Mesenchymal stem cell of Wharton's jelly (primary cell): Measurements from ENCODE around the gene KCTD1.

GRCh38 chr18:23584131-23585007 is 1.9 kb downstream of the NPC1 start:
- CAGE, long polyA plus RNA = no peak

GRCh38 chr18:23663390-23663666 is 617 bp upstream of the ANKRD29 start:
- CAGE, long polyA plus RNA = no peak

DNA sequence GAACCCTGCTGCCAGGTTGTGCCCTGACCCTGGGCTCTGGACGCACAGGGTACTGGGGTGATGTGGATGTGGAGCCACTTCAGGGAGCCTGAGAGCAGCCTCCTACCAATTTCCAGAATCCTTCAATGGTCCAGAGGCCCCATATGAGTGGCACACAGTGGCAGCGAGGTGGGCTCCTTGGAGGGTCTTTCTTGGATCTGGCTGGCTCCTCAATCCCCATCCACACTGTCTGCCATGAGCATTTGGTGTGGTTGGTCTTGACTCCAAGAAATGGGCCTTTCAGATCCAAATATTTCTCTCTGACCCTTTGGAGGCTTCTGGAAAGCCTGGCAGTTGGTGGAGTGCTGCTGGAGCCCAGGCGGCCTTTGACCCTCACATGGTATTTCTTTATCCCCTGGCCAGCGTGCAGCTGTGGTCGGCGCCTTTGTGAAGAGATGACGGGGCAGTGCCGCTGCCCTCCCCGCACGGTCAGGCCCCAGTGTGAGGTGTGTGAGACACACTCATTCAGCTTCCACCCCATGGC is 157.9 kb downstream of the LAMA3 start:
- CAGE, long polyA plus RNA = no peak

DNA sequence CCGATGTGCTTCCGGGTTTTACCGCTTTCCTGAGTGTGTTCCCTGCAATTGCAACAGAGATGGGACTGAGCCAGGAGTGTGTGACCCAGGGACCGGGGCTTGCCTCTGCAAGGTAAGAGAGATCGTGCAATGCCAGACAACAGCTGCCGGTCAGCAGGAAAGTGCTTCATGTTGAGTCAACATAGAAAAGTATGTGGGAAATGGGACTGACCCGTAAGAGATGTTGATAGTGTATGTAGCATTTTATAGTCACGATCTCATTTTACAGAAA is 156.7 kb upstream of the TTC39C start:
- CAGE, long polyA plus RNA = no peak

- CAGE, long polyA plus RNA = no peak
Measured at GRCh38 chr18:23861600-23862386, 152.8 kb upstream of the TTC39C start.

GRCh38 chr18:23881625-23882116 is 132.9 kb upstream of the TTC39C start:
- CAGE, long polyA plus RNA = no peak

DNA sequence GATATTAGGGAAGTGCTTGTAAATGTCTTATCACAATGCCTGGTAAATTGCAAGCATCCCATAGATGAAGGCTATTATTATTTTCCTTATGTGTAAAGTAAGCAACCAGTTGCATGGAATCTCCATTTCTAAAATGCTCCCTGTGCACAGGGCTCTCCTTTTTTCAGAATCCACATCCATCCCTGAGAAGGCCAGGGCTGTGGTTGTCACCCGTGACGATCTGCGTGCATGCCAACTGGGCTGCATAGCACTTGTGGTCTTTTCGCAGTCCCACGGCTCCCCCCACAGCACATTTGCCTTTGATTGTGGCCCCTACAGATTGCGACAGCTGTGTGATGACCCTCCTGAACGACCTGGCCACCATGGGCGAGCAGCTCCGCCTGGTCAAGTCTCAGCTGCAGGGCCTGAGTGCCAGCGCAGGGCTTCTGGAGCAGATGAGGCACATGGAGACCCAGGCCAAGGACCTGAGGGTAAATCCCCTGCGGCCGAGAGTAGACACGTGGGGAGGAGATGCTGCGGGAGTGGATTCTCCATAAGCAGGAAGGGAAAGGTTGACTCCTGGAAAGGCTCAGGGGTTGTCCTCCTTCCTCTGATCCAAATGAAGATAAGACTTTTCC is 119.9 kb upstream of the TTC39C start:
- CAGE, long polyA plus RNA = no peak

DNA sequence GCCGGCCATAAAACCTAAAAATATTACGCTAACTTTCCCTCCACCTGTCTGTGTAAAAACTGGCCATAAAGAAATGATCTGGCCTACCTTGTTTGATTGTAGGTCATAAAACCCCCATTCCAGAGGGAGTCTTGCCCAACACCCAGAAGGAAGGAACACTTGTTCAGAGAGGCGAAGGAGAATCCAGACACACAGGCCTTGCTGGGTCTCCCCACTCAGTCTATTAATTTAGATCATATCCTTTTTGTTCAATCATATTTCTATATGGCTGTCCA is 344.7 kb downstream of the HRH4 start:
- CAGE, long polyA plus RNA = no peak

DNA sequence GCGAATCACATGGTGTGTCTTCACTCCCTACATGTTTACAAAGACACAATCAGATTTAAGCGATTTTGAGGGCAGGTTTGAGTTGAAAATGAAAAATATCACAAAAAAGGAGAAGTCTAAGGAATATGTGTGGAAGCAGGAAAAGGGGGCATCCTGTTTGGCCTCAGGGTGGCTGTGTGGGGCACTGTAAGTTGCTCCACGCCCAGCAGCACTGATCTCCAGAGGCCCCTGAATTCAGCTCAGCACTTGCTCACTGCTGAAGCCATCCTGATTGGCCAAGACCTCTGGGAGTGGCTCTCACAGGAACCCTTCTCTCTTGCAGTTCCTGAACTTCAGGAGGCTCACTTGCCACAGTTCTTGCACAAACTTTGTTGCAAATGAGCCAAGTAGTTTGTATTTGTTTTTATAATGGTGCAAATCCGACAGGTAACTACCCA is 363.5 kb downstream of the ZNF521 start:
- CAGE, long polyA plus RNA = no peak

GRCh38 chr18:26017506-26018319 is 72.7 kb downstream of the SS18 start:
- CAGE, long polyA plus RNA = no peak

DNA sequence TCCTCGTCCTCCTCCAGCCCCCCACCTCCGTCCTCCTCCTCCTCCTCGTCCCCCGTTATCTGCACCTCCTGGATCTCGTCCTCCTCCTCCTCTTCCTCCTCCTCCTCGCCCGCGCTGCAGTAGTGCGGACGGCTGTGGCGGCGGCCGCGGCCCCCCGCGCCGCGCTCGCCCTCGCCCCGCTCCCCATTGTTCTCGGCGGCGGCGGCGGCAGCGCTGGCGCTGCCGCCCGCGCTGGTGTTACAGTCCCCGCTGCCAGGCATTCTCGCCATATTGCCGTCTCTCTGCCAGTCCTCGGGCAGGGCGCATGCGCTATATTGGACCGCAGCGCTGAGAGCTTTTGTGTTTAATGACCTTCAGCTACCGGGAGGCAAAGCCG is at the start of gene KCTD1:
KCTD1 (minus strand) TSS at position 286 of the 376 bp plus-strand sequence.
- CAGE, long polyA plus RNA = no peak

DNA sequence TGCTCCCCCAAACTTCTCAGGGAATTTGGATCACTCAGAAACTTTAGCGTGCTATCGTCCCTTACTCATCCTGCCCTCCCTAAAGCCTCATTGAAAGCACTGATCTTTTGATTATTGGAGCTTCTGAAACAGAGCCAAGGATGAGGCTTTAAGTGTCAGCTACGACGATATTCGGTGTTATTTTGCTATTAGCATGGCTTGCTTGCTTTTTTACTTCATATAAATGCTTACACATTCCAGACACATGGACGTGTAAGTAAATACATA is 27.3 kb upstream of the KCTD1 start:
- CAGE, long polyA plus RNA = no peak

DNA sequence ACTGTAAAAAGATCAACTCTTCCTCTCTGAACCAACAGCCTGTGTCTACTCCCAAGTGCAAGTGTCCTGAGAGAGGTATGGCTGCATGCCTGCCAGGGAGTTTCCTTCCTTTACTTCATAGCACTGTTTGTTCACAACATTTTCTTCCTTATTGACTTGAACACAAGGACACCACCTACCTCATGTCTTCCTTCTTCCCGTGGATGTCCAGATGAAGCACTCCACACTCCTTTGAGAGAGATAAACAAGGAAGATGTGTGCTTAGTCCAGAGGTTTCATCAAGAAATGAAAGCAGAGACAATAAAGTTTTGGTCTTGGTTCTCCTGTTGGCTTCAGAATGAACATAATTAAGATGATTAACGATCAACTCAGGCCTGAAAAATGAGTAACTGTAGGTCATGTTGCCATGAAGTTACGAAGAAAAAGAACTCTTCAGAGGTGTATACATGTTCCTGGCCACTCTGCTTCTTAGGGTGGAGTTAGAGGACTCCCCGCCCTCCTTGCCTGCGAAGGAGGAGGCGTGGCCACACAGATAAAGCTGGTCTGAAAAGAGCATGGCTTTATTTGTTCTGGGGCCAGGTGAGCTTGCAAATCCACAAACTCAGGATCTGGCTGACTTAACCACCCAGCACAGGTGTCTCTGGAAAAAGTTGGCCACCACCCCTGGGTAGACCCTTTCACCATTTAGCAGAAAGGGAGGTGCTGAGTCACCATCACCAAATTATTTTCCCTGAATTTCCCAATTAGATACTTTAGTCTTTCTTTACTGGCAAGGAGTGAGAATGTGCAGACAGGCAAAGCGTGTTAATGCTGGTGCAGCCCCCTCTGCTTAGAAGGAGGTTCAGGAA is 155.1 kb upstream of the KCTD1 start:
- CAGE, long polyA plus RNA = no peak

- CAGE, long polyA plus RNA = no peak
Measured at GRCh38 chr18:27041982-27042617, 143.0 kb downstream of the CHST9 start.

GRCh38 chr18:27841929-27842243 is 335.0 kb downstream of the CDH2 start:
- CAGE, long polyA plus RNA = no peak

DNA sequence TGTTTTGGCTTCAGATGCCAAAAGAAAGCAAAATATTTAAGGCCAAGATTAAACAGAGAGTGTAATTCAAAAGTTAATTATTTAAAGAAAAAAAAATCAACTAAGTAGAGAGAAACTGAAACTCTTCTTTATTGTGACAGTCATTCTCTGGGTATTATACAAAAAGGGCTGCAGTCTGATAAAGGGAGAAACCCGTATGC is 8.3 kb downstream of the CDH2 start:
- CAGE, long polyA plus RNA = no peak

GRCh38 chr18:28175983-28176478 is 899 bp downstream of the CDH2 start:
- CAGE, long polyA plus RNA = no peak

GRCh38 chr18:28240299-28241167 is 63.6 kb upstream of the CDH2 start:
- CAGE, long polyA plus RNA = no peak

GRCh38 chr18:31041352-31042034 is 1.0 kb downstream of the DSC3 start:
- CAGE, long polyA plus RNA = no peak

- CAGE, long polyA plus RNA = no peak
Measured at GRCh38 chr18:31099870-31100354, 2.3 kb downstream of the DSC2 start.